ENCODE measurements around the genes CAMTA1 and PER3.

DNA sequence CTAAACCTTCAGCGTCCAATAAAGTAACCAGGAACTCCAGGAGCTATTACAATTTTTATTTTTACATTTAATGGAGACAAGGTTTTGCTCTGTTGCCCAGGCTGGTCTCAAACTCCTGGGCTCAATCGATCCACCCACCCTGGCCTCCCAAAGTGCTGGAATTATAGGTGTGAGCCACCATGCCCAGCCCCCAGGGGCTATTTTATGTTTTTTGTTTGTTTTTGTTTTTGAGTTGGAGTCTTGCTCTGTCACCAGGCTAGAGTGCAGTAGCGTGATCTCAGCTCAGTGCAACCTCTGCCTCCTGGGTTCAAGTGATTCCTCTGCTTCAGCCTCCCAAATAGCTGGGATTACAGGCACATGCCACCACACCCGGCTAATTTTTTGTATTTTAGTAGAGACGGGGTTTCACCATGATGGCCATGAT is 3.0 kb downstream of the ZBTB48 start:
- PRO-cap: no peak

DNA sequence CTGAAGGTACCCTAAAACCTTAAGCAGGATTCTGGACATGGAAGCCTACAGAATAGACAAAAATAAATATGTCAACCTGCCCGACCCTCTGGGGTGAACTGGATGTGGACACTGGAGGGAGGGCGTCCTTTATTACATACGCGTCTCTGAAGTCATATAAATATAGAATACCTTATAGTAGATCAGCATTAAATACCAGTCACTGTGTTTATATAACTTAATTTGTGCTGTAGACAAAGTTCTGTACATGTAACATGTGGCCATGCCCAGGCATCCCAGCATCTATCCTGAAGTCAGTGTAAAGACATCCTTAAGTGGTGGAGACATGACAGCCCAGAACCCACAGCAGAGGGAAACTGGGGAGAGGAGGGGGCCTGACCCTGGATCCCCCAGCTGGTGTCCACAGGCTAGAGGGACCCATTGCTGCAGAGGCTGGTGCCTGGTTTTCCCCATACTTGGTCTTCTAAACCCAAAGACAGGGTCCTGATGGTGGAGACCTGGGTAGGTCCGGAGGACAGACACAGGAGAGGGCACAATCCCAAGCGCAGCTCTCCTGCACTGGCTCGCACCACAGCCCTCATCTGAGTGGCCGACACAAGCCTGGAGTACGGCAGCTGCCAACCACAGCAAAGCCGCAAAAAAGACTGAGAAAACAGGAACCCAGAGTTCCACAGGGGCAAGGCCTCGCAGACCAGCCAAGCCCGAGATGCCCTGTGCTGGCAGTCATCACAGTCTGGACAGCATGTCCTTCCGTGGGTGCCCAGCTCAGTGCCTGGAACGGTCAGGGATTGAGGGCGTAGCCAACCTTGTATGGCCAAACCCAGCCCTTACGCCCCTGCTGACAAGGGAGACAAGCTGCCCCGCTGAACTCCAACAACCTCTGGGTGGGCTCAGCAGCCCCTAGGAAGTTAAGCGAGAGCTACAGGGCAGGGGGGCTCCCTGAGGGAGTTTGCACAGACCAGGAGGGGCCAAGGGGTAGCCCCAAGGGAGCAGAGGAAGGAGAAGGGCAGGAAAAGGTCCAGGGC is 11.3 kb downstream of the ZBTB48 start:
- PRO-cap: no peak

- PRO-cap: no peak
Observed at GRCh38 chr1:6598984-6600170, 3.3 kb downstream of the KLHL21 start.

- PRO-cap: unidirectional peak, plus-strand start at chr1:6612864; unidirectional peak, plus-strand start at chr1:6612883; bidirectional peak, plus-strand start at chr1:6613272, minus-strand start at chr1:6613150; bidirectional peak, plus-strand start at chr1:6613755, minus-strand start at chr1:6613384
Observed at GRCh38 chr1:6612640-6613632, 595 bp upstream of the PHF13 start.

GRCh38 chr1:6785199-6785958 is at the start of gene CAMTA1:
TSS of gene CAMTA1 (plus strand) at chr1:6785454.
- PRO-cap: bidirectional peak, plus-strand start at chr1:6785343, minus-strand start at chr1:6784982; unidirectional peak, plus-strand start at chr1:6785454; bidirectional peak, plus-strand start at chr1:6785861, minus-strand start at chr1:6785761

DNA sequence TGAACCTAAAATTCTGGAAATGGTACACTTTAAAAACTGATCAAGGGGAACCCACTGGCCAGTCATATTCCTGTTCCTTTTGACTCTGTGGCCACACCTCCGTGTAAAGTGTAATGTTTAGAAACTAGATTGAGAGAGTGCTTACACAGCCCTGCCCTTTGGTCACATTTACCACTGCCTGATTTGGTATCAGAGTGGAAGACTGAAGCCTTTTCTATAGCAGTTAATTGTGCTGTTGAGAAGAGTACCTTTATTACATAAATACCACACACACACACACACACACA is 37.2 kb downstream of the CAMTA1 start:
- PRO-cap: no peak

GRCh38 chr1:6823020-6823402 is 37.8 kb downstream of the CAMTA1 start:
- PRO-cap: no peak

GRCh38 chr1:7346722-7347430 is 424.2 kb upstream of the VAMP3 start:
- PRO-cap: no peak

DNA sequence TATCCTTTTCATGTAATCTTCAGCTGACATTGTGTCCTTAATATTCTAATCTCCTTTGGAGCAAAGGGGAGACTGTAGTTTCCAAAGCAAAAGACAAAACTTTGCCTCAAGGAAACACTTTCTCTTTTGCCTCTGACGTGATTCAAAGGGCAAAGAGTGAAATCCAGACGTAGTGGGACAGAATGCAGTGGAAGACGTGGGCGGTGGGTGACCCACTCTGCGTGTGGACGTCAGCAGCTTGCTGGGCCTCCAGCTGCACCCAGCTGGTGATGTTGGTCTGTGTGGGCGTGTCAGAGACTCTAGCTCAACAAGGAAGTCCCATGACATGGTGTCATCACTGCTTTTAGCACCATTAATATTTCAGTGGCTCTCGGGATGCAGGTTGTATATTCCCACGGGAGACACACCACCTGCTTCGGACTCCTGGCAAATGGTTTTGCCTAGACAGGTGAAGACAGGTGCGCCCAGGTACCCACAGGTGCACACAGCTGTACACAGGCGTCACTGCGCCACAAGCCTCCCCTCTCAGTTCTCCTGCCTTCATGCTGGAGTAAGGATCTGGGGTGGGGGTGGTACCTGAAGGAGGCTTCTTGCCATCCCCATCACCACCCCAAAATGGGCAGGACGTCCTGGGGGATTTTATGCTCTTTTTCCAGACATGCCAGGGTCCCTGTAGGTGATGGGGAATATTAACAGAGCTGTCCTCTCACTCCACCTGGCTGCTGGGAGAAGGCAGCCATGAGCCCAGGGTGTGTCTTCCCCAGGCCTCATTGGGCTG is 292.1 kb upstream of the VAMP3 start:
- PRO-cap: no peak

- PRO-cap: no peak
Observed at GRCh38 chr1:7669487-7670475, 101.3 kb upstream of the VAMP3 start.

GRCh38 chr1:7702393-7702752 is 68.7 kb upstream of the VAMP3 start:
- PRO-cap: no peak

- PRO-cap: unidirectional peak, plus-strand start at chr1:7704151
Observed at GRCh38 chr1:7703494-7704310, 67.4 kb upstream of the VAMP3 start.

DNA sequence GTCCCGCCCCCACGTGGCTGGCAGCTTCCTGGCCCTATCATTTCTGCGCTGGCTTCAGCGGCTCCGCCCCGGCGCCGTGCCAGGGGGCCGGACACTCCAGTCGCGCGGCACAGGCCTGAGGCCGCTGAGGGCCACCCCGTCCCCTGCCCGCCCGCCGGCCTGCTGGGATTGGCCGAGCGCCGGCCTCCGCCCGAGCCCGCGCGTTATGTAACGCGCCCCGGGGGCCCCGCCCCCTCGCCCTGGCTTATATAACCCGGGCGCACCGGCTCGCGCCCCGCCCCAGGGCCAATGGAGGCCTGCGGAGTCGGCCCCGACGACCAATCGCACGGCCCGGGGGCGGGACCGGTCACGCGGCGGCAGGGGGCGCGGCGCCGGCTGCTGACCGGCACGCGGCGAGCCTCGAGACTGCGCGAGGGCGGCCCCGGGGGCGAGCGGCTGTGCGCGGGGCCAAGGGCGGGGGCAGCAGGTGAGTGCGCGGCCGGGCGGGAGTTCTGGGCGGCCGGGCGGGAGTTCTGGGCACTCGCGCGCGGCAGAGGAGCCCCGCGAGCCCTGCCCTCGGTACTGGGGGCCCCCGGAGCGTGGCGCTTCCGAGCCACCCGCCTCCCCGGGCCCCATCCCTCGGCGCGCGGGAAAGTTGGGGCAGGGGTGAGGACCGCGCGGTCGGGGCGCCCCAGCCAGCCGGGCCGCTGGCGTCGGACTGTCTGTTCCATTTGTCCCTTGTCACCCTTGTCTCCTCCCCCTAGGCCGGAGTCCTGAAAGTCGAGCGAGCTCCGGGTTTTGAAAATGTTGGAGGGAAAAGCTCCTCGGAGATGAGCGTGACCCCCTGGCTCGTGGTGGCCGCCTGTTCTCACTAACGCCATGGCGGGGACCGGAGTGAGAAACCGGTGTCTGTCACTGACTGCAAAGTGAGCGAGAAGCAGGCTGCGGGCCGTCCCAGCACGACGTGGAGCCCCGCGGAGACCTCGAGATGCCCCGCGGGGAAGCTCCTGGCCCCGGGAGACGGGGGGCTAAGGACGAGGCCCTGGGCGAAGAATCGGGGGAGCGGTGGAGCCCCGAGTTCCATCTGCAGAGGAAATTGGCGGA is at the start of gene PER3:
Gene PER3 (plus strand): TSS at position 381 of the 1,083 bp plus-strand sequence.
- PRO-cap: bidirectional peak, plus-strand start at position 94 of the sequence, minus-strand start outside the sequence; bidirectional peak, plus-strand start at position 488 of the sequence, minus-strand start at position 219 of the sequence; unidirectional peak, minus-strand start at position 699 of the sequence

GRCh38 chr1:7962624-7963110 is 1.2 kb downstream of the PARK7 start:
- PRO-cap: no peak

GRCh38 chr1:8003974-8004646 is 22.0 kb downstream of the ERRFI1 start:
- PRO-cap: no peak

- PRO-cap: no peak
Observed at GRCh38 chr1:8018763-8019932, 7.0 kb downstream of the ERRFI1 start.

DNA sequence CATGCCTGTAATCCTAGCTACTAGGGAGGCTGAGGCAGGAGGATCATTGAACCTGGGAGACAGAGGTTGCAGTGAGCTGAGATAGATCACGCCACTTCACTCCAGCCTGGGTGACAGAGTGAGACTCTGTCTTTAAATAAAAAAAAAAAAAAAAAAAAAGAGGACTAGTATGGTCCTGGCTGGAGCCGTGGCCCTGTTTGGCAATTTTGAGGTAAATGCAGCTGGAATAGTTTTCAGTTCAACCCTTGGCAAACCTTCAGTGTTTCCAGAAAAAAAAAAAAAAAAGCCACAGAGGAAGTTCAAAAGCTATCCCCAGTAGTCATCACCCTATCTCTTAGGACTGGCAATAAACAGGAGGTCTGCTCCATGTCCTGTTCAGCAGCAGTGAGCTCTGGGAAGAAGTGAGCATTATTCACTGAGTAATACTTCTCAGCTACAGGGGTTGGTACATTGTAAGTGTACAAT is 56.8 kb upstream of the ERRFI1 start:
- PRO-cap: no peak

- PRO-cap: no peak
Observed at GRCh38 chr1:8095940-8097087, 70.2 kb upstream of the ERRFI1 start.

DNA sequence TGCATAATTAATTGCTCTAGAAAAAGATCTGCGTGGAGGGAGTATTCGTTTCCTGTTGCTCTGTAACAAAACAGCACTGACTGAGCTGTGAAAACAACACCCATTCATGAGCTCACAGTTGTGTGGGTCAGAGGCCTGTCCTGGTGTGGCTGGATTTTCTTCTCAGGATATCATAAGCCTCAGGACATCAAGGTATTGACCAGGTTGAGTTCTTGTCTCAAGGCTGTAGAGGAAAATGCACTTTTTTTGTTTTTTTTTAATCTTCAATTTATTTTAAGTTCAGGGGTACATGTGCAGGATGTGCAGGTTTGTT is 87.2 kb upstream of the ERRFI1 start:
- PRO-cap: no peak

GRCh38 chr1:8113658-8114339 is 87.7 kb upstream of the ERRFI1 start:
- PRO-cap: no peak